ENCODE measurements around the genes PEBP1, SUDS3, SRRM4 and PRKAB1.

GRCh38 chr12:116594076-116594508, 34.9 kb downstream of the MAP1LC3B2 start:
- PRO-cap = no peak
- RAMPAGE, long total RNA, 4 experiments = no peak in any of the 4 experiments

DNA sequence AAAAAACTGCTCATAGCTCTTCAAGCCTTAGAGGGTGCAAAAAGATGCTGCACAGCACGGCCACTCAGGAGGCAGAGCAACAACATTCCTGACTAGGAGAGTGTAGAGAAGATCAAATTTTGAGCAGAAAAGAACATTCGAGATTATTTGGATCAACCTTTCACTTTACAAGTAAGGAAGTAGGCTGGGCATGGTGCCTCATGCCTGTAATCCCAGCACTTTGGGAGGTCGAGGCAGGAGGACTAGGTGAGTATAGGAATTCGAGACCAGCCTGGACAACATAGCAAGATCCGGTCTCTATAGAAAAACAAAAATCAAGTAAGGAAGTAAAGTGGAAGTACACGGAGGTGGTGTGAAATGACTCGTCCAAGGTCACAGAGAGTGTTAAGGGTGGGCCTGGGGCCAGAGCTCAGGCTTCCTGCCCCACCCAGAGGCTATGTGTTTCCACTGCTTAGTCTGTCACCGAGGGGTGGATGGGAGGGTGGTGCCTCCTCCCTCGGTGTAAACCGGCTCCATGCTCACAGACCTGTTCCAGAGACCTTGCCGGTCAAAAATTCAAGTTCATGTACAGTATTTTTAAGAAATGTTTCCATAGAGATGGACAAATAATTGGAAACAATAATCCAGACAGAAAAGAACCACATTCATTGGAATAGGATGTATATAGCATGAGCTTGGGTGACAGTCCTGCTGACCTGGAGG, 51.9 kb downstream of the MAP1LC3B2 start:
- PRO-cap = no peak
- RAMPAGE, long total RNA, 4 experiments = no peak in any of the 4 experiments

GRCh38 chr12:116693164-116693758, 44.6 kb downstream of the SPRING1 start:
- PRO-cap = no peak
- RAMPAGE, long total RNA, 4 experiments = no peak in any of the 4 experiments

DNA sequence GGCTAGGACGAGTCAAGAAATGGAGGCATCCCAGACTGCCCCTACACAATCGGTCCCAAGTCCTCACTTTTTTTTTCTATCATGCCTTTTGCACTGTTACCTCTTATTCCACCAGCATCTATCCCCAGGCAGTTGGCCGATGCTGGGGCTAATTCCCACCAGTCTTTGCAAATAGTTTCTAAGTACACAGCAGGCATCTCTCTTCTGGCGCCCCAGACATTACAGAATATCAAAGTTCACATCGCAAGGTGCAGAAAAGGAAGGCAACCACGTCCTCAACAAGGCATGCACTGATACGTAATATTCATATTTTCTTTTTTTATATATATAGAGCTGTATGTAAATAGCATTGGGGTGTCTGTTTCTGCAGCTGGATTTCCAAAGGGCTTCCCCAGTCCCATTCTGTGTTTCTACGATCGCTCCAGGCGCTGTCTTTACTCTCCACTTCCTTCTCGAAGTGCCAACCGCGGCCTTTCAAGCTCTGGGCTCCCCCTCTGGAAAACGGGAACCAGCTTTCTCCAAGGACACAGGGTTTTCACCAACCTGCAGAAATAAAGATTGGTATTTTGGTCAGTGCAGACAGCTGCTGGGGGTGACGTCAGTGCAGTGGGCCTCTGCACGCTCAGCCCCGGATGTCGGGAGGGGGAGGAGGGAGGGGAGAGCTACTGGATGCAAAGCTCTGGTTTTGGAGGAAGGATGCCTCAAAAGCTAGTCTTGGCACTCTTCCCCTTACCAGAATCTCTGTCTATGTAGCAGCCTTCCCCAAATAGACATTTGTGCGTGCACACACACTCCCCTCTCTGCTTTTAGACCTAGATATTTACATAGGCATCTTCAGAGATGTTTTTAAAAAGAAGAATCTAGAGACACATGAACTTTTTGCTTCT, 20.1 kb downstream of the HRK start:
- PRO-cap = unidirectional peak, minus-strand start at position 536 of the sequence
- RAMPAGE, long total RNA, 4 experiments = no peak in any of the 4 experiments

DNA sequence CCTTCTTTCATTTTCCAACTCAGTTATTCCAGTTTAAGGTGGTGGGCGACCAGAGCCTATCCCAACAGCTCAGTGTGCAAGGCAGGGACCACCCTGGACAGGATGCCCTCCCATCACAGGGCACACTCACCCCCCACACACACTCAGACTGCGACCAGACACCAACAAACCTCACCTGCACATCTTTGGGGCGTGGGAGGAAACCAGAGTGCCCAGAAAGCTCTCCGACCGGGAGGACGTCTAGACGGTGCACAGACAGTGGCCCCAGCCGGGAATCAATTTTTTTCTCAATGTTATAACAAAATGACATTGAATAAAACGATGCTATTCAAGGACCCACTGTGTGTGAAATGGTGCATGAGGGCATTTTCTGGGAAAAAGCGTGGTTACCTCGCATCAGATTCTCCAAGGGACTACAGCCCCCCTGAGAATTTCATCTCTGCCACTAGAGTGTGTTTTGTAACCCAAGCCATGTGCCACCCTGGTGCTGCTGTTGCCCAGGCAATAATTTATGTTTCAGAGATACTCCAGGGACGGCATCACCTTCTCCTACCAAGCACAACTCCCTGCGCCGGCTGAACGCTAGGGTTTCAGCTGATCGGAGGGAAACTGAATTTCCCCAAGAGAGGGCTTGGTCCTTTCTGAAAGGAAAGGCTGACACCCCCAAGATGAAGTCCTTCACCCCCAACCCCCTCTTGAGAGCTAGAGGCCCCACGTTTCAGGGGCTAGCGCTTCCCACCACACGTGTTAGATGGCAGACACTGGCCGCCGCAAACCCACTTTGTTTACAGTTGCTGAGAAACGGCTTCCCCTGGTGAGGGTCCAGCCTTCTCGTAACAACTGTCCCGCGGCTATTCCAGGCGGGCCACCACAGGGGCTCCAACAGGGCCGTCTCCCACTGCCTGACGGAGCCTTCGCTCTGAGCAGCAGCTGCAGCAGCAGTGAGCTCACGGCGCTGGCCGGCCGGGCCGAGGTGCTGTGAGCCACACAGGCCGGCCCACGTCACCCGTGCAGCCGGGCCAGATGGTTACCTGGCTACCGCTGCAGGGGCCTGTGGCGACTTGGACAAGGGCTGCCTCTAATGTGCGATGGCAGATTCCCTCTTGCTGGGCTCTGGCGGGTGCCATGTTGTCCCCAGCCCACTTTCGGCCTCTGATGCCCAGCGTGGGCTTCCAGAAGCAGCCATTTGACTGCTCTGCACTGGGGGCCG, 66.6 kb downstream of the TESC start:
- PRO-cap = no peak
- RAMPAGE, long total RNA, 4 experiments = no peak in any of the 4 experiments

- PRO-cap = no peak
- RAMPAGE, long total RNA, 4 experiments = no peak in any of the 4 experiments
These were observed 51.0 kb downstream of the TESC start for GRCh38 chr12:117048098-117048671.

DNA sequence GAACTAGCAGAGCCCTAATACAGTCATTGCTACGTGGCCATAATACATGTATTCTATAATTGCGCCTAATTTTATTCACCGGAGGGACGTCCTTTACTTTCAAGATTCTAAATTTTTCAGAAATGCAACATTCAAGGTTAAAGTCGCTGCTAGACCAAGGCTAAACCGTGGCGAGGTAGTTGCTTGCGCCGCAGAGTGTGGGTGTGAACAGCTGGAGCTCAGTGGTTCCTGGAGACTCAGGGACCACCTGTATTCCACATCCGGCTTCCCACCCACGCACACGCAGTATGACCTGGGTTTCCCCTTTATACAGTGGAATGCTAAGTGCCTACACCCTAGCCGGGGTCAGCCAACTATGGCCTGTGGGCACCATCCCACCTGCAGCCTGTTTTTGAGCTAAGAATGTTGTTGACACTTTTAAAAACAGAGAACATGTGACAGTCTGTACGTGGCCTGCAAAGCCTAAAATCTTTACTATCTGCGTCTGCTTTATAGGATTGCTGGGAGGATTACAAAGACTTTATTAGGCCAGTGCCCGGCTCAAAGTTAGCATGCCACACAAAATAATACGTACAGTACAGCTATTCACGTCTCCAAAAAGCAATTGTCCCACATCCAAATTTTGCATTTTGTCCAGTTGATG, 42.9 kb upstream of the TESC start:
- PRO-cap = no peak
- RAMPAGE, long total RNA, 4 experiments = no peak in any of the 4 experiments

DNA sequence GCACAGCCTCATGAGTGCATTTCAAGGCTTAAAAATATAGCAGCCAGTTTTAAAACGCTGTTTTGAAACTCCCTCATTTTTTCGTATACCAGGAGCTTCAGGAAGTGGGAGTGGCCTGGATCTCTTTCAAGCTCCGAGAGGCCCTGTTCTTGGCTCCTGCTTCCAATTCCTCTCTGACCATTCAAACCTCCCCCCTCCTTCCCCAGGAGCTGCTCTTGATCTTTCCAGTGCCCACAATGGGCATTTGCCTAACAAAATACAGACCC, 46.6 kb upstream of the NOS1 start:
- PRO-cap = no peak
- RAMPAGE, long total RNA, 4 experiments = no peak in any of the 4 experiments

- PRO-cap = no peak
- RAMPAGE, long total RNA, 4 experiments = no peak in any of the 4 experiments
These were observed 280.1 kb upstream of the NOS1 start for GRCh38 chr12:117641497-117642008.

DNA sequence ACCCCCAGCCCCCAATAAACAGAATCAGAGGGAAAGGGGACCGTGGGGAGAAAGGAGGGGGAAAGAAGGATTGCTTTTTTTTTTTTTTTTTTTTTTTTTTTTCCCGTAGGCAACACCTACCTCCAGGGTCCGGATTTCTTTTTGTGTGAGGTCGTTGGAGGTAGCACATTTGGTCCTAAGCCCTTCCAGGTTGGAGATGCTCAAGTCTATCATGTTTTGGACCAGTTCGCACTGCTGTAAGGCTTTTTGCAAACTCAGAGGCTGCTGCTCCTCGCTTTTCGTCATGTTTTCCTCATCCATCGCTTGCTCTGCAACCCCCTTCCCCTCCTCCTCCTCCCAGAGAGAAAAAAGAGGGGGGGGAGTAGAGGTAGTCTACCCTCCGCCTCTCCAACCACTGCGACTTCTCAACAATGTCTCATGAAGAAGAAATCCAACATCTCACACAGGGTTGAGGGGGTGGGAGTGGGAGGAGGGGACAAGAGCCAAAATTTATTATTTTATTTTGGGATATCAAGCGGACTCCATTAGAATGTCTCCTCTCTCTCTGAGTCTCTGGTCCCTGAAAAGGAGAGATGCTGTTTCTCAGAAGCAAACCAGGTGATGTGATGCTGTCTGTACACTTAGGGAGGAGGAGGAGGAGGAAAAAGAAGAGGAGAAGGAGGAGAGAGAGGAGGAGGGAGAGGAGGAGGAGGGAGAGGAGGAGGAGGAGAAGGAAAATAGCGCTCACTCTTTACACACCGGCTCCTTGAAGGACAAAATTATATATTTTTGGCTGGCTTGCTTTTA, 641 bp downstream of the KSR2 start:
- PRO-cap = no peak
- RAMPAGE, long total RNA, 4 experiments = no peak in any of the 4 experiments

GRCh38 chr12:118024997-118025511, 8.6 kb downstream of the RFC5 start:
- PRO-cap = no peak
- RAMPAGE, long total RNA, 4 experiments = no peak in any of the 4 experiments

DNA sequence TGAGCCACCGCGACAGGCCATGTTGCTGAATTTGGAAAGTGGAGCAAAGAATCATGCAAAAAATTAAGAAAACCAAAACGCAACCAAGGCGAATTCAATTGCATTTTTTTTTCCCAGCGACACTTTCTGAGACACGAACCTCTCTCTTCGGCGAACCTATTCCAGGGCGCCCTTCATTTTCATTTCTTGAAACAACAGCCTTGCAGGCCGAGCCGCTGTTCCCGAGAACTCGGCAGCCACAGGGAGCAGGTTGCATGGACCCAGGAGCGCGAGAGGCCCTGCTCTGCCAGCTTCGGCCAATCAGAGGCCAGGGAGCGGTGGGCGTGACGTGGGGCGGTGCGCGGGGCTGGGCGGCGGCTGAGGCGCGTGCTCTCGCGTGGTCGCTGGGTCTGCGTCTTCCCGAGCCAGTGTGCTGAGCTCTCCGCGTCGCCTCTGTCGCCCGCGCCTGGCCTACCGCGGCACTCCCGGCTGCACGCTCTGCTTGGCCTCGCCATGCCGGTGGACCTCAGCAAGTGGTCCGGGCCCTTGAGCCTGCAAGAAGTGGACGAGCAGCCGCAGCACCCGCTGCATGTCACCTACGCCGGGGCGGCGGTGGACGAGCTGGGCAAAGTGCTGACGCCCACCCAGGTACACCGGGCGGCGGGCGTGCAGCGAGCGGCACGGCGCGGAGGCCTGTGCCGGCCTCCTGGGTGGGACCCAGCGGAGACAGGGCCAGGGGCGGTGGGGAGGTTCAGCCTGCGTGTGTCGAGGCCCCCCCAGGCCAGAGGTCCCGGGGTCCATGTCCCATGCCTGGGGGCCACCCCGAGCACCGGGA, at the start of gene PEBP1:
Gene PEBP1, plus strand, starts transcription at position 407 of the 814 bp plus-strand sequence.
- PRO-cap = bidirectional peak, plus-strand start at position 407 of the sequence, minus-strand start at position 231 of the sequence
- RAMPAGE, long total RNA, 4 experiments = start-site peak on the plus strand in 4 of 4 experiments, centred at positions 403 to 425 of the sequence, 1,248 to 3,303 reads per replicate; start-site peak on the minus strand in 2 of 4 experiments, centred at positions 236 to 240 of the sequence, 32 to 50 reads per replicate

DNA sequence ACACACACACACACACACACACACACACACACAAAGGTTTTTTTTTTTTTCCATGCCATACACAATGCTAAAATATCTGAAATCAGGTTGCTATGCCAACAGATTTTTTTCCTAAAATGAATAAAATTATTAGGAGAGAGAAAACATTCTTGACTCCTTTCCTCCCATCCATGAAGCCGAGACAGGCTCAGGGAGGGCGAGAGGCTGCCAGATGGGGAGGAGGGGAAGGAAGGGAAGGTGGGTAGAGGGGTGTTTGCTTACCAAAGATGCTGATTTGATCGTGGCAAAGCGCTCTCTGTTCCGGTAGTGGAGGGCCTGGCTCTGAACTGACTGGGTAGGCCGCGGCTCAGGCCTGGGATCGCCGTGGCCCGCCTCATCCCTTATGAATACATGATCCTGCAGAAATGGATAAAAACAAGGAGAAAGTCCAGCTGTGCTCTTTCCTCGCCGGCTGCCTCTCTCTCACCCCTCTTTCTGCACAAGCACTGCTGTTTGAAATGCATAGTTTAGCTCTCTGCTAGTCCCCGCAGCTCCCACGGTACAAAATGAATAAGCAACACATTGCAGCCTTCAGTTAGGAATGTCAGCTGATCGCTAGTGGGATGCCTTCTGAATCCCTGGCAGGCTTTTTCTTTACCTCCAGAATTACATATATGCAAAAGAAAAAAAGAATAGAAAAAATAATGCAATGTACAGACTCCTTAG, 53.8 kb downstream of the PEBP1 start:
- PRO-cap = no peak
- RAMPAGE, long total RNA, 4 experiments = start-site peak on the minus strand in 2 of 4 experiments, centred at positions 512 to 542 of the sequence, 26 to 97 reads per replicate

DNA sequence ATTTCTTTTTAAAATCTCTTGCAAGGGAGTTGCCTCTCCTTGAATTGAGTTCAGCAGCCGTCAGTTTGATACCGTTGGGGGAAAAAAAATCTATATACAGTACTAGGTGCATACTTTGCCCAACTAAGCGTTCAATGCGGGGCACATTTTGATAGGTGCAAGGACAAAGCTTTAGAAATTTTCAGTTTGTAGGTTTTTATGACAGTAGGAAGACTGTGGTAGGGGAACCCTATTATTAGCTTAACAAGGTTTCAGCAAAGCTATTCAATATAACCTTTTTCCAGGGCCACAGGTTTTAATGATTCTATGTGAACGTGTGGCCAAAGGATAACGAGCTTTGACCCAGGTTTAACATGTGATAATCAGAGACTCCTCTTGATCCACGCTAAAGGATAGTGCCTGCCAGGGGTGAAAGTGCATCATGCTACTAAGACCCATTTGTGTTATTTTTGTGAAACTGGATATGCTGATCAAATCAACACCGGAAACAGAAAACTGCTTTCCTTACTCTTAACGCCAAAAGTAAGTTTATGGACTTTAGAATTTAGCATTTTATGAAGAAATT, 808 bp upstream of the TAOK3 start:
- PRO-cap = no peak
- RAMPAGE, long total RNA, 4 experiments = no peak in any of the 4 experiments

GRCh38 chr12:118376352-118377368, at the start of gene SUDS3:
SUDS3 (plus strand) TSS chr12:118376555.
- PRO-cap = bidirectional peak, plus-strand start at chr12:118376523, minus-strand start at chr12:118376262
- RAMPAGE, long total RNA, 4 experiments = start-site peak on the plus strand in 1 of 4 experiments, at chr12:118376528-118376561 at its widest, 305 reads per replicate

GRCh38 chr12:118548376-118548788, 172.0 kb downstream of the SUDS3 start:
- PRO-cap = no peak
- RAMPAGE, long total RNA, 4 experiments = no peak in any of the 4 experiments

GRCh38 chr12:118981032-118982151, at the start of gene SRRM4:
SRRM4 (plus strand) TSS chr12:118981541.
- PRO-cap = no peak
- RAMPAGE, long total RNA, 4 experiments = no peak in any of the 4 experiments

- PRO-cap = no peak
- RAMPAGE, long total RNA, 4 experiments = no peak in any of the 4 experiments
These were observed 76.4 kb upstream of the CCDC60 start for GRCh38 chr12:119257994-119258749.

DNA sequence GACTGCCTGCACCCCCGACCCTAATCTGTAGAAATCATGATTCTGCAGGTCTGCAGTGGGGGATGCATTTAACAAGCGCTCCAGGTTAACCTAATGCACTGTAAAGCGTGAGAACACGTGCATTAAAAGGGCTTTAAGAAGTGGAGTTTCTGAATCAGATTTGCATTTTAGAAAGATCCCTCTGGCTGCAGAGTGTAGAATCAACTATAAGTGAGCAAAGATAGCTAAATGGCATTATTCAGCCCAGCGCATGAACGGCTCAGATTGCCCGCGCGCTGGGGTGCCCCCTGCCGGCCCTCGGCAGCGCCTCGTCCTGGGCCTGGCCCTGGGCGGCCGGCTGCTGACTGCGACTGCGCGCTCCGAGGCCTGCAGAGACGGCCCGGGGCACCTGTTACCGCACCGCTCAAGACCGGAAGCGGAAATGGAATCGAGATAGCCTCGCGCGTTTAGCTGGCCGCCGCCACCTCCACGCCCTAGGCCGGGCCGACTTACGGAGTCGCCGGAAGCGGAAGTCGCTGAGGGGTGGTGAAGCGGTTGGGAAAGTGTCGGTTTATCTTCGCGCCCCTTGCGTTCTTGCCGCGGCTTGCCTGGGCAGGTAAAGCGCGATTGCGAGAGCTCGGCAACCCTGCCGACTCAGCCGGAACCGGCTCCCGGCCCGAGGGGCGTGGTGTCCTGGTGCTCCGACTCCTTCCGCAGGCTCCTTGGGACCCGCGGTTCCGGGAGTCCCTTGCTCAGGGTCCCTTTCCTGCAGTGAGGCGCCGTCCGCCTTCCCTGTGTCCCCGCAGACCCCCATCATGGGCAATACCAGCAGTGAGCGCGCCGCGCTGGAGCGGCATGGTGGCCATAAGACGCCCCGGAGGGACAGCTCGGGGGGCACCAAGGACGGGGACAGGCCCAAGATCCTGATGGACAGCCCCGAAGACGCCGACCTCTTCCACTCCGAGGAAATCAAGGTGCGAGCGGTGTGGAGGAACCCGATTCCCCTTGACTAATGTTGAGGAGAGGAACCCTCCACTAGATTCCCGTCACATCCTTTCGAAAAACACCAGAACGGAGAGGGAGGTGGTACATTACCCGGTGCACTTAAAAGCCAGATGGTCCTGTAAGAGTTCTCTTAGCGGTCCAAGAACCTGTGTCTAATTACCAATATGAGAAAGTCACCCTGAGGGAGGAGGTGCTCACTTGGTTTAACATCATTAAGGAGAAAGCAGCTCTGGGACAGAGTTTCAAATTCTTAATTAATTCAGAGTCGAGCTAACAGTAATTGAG, at the start of gene PRKAB1:
Gene PRKAB1, plus strand, starts transcription at position 683 of the 1,269 bp plus-strand sequence.
- PRO-cap = unidirectional peak, plus-strand start at position 420 of the sequence
- RAMPAGE, long total RNA, 4 experiments = start-site peak on the plus strand in 2 of 4 experiments, centred at positions 515 to 519 of the sequence, 63 to 84 reads per replicate

GRCh38 chr12:119671001-119672015, 3.4 kb downstream of the PRKAB1 start:
- PRO-cap = no peak
- RAMPAGE, long total RNA, 4 experiments = no peak in any of the 4 experiments

Data from sigmoid colon (tissue), 4 donors.